ENCODE measurements around the gene FBXO45.

DNA sequence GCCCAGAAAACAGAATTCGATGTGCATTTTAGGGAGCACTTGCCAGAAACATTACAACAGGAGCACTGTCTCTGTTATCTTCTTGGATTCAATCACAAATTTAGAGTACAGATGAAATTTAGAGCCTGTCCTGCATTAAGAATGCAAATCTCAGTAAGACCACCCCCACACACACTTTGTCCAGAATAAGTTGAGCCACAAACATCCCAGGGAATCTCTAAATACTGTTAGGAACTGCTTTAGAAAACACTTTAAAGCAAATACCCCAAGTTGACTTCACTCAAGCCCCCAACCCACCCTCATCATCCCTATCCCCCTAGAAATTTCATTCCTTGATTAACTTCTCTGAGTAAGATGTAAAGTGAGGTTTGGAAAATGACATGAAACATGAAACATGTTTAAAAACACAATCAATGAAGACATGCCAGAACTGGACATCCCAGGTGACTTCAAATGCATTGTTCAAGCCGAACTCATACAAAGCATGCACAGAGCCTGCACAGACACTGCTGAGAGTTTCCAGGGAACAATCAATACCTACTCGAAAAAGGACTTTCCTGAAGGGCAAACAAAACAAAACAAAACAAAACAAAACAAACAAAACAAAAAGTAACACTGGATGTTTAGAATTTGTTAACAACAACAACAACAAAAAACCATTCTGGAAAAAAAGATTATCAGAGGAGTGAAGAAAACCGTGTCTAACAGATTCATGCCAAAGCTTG, 10.3 kb upstream of the TM4SF19 start:
- PRO-cap, result no peak

DNA sequence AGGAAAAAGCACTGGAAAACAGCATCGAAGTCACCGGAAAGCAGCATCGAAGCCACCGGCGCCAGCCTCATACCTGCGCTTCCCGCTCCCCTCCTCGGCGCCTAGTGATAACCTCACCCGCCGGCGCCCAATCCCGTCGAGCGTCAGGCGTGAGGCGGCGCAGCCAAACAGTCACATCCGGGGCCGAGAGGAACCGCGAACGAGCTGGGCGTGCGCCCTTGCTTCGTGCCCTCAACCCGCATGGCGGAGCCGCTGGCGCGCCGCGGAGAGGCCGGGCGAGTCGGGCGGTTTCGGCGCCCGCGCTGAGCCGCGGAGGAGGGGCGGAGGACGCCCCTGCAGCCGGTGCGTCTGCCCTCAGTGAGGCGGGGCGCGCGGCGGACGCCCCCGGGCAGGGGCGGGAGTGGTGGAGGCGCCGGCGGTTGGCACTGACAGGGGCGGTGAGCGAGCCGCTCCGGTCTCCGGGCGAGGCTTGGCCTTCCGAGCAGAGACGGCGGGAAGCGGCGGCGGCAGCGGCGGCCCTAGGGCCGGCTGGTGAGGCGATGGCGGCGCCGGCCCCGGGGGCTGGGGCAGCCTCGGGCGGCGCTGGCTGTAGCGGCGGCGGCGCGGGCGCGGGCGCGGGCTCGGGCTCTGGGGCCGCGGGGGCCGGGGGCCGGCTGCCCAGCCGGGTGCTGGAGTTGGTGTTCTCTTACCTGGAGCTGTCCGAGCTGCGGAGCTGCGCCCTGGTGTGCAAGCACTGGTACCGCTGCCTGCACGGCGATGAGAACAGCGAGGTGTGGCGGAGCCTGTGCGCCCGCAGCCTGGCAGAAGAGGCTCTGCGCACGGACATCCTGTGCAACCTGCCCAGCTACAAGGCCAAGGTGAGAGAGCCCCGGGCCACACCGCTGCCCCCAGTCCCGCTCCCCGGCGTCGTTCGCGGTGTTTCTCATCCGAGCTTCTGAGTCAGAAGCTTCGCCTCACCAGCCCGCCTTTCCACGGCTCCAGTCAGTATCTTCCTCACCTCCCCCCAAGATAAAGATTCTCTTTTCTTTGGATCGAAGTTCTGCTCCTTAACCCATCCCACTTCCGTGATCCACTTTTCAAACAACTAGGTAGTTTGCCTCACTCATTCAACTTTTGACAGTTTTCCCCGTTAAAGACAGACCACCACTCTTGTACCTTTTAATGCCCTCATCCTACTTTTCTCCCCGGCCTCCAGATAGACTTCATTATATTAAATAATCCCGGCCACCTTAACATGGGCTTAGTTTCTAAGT, at the start of gene FBXO45:
Gene FBXO45, plus strand, starts transcription at position 215 of the 1,253 bp plus-strand sequence.
- PRO-cap, result bidirectional peak, plus-strand start at position 431 of the sequence, minus-strand start at position 100 of the sequence

DNA sequence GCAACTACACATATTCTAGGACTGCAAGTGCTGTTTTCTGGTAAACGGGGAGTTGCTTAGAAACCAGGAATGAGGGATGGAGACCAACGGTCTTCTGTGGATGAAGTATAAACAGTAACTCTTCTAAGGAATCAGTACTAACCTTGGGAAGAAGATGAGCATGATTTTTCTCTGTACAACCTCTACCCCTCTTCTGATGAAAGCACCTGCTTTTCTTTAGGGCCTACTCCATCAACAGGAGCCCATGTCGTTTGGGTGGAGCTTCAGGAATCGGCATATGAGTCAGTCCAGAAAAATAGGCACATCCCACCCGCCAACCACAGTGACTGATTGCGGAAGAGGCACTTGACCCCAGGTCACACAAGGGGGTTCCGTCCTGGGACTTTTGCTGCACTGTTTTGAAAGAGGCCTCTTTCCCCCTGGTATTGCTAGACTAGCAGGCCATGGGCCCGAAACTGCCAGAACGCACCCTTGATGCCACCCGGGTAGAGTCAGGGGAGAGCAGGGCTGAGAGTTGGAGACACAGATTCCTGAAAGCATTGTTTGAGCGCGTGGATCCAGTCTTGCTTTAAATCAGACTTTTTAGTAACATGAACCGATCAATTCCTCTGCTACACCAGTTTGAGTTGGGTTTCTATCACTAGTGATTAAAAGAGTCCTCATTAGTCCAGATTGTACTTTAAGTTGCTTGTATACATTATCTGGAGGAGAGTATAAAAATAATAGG, 19.3 kb upstream of the NRROS start:
- PRO-cap, result no peak

GRCh38 chr3:196645898-196646957, 6.7 kb downstream of the NRROS start:
- PRO-cap, result no peak

GRCh38 chr3:196662987-196663520, 23.6 kb downstream of the NRROS start:
- PRO-cap, result no peak

GRCh38 chr3:196711547-196711741, 606 bp downstream of the CEP19 start:
- PRO-cap, result no peak

GRCh38 chr3:196962080-196962752, 6.4 kb downstream of the PIGZ start:
- PRO-cap, result no peak

- PRO-cap, result no peak
Observed at GRCh38 chr3:196978791-196979178, 10.2 kb upstream of the PIGZ start.

- PRO-cap, result unidirectional peak, minus-strand start at chr3:197135268
Observed at GRCh38 chr3:197134543-197135475, 105.2 kb upstream of the MELTF start.

DNA sequence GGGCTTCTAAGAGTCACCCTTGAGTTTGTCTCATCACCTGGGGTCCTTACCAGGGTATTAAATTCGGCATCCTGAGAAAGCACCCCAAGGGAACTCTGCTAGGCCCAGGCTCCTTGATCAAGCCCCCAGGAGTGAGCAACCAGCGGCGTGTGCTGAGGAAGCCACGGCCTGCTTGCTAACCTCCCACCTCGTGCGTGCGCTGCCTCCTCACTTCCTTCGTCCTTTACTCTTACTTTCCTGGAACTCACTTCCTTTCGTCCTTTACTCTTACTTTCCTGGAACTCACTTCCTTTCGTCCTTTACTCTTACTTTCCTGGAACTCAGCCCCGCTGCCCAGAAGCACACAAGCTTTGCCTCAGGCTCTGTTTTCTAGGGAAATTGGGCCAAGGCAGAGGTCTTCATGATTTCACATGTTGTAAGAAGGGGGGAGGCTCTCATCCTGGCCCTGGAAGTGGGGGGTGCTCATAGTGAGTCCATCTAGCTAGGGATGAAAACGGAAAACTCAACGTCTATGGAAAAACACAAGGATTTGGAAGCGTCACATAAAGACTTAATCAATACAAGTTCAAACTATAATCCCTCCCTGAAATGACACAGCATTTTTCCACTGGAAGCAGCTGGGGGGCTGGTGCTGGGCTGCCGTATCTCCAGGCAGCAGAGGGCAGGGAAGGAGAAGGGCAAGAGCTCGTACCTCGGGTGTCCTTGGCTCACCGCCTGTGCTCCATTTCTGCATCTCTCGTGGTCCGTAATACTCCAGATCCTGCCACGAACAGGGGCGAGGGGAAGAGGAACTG, 36.8 kb upstream of the BDH1 start:
- PRO-cap, result no peak

- PRO-cap, result no peak
Observed at GRCh38 chr3:197593722-197594023, 37.9 kb upstream of the BDH1 start.

GRCh38 chr3:197601078-197601787, 45.5 kb upstream of the BDH1 start:
- PRO-cap, result no peak

DNA sequence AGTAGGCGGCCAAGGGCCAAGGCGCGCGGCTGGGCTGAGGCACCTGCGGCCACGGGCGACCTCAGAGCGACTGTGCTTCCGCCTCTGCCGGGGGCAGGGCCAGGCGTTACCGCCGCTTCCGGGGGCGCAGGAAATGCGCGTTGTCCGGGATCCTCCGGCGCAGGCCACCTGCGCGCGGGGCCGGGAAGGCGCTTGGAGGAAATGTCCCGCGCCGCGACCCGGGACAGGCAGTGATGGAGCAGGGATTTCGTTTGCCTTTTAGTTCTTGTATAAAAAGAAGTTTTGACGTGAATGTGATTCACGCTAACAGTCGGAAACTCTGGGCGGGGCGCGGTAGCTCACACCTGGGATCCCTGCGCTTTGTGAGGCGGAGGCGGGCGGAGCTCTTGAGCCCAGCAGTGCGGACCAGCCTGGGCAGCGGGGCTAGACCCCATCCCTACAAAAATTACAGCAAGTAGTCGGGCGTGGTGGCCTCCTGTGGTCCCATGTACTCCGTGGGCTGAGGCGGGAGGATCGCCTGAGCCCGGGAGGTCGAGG, 81.9 kb downstream of the RUBCN start:
- PRO-cap, result unidirectional peak, plus-strand start at position 146 of the sequence